ENCODE measurements around a stretch of chr21.

- PRO-cap: no peak
These were observed 38.6 kb downstream of the WDR4 start for GRCh38 chr21:42840323-42841550.

- PRO-cap: no peak
These were observed 14.6 kb downstream of the WDR4 start for GRCh38 chr21:42864639-42865338.

DNA sequence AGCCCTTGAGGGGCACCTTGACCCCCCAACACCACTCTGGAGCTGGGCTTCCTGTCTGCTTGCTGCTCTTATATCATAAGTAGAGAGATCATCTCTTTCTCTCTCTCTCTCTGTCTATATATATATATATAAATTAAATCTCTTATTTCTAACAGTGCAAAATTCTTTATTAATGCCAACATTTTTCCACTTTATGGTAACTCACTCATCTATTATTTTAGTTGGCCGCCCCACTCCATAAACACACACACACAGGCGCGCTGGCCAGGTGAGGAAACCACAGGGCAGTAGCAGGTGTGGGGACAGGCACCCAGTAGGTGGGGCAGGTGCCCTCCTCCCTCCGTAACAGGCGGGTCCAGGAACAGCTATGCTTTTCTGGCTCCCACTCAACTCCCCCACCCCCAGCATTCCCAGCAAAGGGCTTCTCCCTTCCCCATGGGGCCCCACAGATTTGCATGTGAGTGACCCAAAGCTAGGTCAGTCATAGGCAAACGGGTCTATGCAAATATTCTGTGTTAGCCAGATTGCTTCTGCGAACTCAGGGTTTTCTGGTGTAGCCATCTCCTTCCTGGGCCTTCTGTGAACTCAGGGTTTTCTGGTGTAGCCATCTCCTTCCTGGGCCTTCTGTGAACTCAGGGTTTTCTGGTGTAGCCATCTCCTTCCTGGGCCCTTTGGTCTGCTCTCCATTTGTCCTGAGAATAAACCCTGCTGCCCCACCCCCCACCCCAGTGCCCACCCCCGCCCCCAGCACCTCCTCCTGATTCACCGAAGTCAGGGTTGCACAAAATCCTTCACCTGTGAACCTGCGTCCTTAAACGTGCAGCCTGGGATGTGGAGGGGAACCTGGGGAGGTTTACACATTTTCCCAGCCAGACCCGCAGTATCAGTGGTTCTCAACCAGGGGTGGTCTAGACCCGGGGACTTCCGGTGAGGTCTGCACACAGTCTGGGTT is 114.1 kb downstream of the SIK1 start:
- PRO-cap: no peak

- PRO-cap: no peak
These were observed 56.7 kb downstream of the SIK1 start for GRCh38 chr21:43369807-43370958.

DNA sequence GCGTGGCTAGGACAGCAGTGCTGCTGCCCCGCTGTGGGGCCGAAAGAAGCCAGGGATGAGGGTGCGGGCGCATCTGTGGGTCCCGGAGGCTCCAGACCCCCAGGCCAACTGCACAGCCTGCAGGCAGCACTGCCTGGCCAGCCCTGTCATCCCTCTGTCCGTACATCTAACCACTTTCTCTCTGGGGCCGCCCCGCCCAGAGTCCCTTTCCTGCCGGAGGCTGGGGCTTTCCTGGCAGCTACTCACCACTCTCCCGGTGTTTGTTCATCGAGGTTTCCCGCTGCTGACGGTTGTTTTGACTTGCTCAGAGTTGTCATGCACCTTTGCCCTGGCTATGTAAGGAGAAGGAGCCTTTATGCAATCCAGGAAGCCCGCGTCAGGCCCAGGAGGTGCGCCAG is 50.9 kb upstream of the SIK1 start:
- PRO-cap: no peak

DNA sequence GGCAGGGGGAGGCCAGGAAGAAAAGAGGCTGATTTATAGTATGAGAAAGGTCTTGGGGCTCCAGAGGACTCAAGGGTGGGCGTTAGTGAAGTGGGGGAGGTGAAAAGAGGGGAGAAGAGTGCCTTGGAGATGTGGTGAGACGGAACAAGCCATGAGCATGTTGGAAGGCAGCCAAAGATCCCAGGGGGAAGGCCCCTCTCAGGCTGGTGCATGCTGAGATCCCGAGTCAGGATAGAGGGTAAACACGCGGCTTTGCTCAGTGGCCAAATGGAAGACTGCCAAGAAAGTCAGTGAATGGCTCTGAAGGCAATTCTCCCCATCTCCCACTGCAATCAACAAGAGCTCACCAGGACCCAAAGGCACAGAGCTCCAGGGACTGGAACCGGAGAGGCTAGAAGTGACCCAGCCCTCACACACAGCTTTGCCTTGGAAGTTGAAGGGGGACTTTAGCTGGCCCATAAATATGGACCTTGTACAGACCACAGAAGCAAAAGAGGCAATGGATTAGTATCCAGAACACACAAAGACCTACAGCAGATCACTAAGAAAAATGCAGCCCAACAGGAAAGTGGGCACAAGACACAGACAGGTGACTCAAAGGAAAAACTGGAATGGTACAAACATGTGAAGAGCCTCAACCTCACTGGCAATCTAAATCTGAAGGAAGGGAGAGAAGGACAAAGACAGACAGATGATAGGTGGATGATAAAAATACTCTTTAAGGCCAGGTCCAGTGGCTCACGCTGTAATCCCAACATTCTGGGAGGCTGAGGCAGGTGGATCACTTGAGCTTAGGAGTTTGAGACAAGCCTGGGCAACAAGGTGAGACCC is 44.8 kb downstream of the H2BC12L start:
- PRO-cap: no peak

GRCh38 chr21:43711926-43712900 is 6.7 kb upstream of the PDXK start:
- PRO-cap: bidirectional peak, plus-strand start at chr21:43712431, minus-strand start at chr21:43712179; bidirectional peak, plus-strand start at chr21:43712797, minus-strand start at chr21:43712534

DNA sequence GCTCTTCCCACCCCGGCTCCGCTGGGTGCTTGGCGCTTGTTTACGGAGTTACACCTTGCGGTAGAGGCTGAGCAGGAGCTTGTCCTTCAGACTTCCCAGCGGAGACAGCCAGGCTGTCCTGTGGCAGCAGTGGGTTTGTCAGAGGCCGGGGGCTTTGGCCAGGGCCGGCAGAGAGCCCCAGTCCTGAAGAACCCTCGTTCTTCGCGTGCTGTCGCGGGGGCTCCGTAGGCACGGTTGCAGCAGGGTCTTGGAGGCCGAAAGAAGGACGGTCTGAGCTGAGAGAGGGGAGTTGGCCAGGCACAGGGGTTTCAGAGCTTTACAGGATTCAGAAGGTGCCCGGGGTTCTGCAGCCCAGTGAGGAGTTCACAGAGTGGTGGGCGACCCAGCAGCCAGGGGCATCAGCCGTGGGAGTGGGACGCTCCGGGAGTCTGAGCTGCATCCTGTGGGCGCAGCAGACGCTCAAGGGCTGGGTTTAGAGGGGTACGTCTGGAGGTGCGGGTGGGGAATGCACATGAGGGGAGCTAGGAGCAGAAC is 10.3 kb downstream of the PDXK start:
- PRO-cap: no peak

DNA sequence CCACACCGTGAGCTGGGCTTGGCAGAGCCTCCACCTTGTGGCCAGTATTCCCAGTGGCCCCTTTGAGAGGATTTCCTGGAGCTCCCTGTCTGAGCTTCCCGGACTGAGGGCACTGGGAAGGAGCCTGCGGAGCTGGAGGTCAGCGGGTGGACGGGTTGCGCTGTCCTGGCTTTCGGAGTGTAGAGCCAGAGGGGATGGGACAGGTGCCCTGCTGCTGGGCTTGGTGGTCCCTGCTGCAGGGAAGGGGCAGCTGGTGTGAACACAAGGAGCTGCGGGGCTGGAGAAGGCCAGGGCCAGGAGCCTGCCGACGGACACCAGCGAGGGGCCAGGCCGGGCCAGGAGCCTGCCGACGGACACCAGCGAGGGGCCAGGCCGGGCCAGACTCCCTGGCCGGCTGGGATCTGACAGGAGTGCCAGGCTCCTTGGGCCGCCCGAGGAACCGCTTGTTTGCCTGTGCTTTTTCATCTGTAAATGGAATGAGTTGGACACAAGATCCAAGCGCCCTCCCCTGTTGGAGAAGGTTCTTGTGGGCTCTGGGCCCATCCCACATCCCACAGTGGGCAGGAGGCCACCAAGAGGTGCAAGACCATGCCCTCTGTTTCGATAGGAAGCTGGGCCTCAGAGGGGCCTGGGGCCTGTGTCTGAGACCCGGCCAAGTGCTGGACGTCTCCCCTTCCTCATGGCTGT is 18.6 kb downstream of the PDXK start:
- PRO-cap: no peak

GRCh38 chr21:43753456-43754209 is 22.5 kb downstream of the CSTB start:
- PRO-cap: no peak

- PRO-cap: unidirectional peak, plus-strand start at chr21:43893720
These were observed 28.7 kb downstream of the AGPAT3 start for GRCh38 chr21:43893408-43894414.

GRCh38 chr21:43905444-43906235 is 40.6 kb downstream of the AGPAT3 start:
- PRO-cap: no peak

DNA sequence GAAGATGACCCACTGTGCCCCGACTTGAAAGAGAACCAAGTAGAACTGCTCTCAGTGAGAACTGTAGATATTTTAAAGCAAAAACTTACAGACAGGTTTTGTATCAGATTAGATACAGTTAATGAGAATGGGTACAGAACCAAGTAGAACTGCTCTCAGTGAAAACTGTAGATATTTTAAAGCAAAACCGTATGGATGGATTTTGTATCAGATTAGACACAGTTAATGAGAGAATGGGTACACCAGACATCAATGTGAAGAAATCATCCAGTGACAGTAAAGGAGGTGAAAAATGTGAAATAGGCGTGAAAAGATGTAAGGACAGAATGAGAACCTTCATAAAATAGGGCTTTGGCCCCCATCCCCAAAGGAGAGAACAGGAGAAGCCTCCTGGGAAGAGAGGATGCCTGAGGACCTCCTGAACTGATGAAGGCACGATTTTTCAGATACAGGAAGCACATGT is 49.2 kb upstream of the TRAPPC10 start:
- PRO-cap: no peak

- PRO-cap: no peak
These were observed 28.6 kb upstream of the TRAPPC10 start for GRCh38 chr21:43983207-43984239.

DNA sequence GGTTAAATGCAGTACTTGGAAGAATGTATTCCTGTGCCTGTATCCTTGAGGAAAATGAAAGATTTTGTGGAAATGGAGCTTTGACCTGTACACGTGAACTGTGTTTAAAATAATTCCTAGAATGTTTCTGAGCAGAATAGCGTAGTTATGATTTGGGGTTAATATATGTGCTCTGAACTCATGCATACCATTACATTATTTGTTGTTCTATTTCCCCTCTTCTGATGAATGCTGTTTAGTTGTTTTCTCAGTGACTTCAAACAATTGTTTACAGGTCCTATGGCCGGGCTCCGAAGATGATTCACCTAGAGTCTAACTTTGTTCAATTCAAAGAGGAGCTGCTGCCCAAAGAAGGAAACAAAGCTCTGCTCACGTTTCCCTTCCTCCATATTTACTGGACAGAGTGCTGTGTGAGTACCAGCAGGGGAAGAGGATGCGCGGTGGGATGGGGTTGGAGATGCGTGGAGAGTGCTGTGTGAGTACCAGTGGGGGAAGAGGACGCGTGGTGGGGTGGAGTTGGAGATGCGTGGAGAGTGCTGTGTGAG is 25.5 kb downstream of the TRAPPC10 start:
- PRO-cap: no peak

DNA sequence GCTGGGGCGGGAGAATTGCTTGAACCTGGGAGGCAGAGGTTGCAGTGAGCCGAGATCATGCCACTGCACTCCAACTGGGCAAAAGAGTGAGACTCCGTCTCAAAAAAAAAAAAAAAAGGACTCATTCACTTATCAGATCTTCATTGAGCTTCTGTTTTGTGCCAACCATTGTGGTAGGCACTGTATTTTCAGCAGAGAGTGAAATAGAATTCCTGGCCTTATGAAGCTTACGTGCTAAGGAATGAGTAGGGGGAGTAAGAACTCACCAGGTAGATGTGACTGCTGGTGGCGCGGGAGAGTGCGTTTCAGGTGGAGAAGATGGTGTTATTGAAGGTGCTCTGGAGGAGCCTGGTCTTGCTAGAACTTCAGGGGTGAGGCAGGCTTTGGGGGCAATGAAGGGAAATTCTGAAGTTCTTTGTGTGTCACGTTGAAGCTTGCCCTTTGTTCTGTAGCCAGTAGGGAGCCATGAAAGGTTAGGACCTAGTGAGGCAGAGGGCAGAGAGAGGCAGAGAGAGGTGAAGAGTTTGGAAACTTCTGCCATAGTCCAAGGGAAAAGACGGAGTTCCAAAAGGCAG is 39.1 kb upstream of the PWP2 start:
- PRO-cap: no peak

DNA sequence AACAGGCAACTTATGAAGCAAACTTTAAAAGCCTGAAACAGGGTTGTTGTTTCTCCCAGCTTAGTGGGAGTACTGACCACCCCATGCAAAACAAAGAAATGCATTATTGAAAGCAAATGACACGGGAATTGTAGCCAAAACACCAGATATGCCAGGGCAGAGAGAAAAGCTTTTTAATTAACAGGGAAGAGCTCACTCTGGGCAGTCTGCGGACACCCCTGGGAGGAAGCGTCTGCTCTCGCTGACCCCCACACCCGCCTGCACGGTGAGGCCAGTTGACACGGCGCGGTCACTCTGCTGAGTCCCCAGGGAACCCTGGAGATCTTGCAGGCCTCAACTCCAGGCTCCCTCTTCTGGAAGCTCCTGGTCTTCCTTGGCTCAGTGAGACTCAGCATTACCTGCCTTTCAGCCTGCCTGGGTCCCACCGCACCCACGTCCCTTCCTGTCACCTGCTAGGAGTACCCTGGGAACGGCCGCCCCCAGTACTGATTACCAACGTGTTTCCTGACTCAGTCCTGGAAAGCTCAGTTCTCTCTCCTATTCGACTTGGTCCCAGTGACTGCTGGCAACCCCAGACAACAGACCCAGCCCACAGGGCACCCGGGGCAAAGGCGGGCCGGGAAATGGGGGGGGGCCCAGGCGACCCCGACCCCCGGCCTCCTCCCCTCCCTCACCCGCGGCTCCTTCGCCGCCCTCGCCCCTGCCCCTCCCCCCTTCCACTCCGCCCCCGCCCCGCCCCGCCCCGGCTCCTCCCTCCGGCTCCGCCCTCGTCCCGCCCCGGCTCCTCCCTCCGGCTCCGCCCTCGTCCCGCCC is 946 bp downstream of the CFAP410 start:
- PRO-cap: unidirectional peak, minus-strand start at position 696 of the sequence

GRCh38 chr21:44354131-44354522 is 706 bp downstream of the TRPM2 start:
- PRO-cap: no peak

DNA sequence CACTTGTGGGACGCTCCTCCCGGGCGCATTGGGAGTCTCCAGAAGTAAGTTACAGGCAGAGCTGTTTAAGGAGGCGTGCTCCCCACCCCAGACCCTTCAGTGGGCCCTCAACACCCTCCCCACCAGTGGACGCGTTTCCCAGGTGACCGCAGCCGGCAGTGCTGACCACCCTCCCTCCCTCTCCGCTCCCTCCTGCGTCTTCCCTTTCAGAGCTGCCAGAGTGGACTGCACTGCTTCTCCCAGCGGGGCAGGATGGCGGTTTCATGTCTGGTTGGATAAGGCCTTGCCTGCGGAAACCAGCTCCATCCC is 932 bp downstream of the LRRC3 start:
- PRO-cap: no peak

DNA sequence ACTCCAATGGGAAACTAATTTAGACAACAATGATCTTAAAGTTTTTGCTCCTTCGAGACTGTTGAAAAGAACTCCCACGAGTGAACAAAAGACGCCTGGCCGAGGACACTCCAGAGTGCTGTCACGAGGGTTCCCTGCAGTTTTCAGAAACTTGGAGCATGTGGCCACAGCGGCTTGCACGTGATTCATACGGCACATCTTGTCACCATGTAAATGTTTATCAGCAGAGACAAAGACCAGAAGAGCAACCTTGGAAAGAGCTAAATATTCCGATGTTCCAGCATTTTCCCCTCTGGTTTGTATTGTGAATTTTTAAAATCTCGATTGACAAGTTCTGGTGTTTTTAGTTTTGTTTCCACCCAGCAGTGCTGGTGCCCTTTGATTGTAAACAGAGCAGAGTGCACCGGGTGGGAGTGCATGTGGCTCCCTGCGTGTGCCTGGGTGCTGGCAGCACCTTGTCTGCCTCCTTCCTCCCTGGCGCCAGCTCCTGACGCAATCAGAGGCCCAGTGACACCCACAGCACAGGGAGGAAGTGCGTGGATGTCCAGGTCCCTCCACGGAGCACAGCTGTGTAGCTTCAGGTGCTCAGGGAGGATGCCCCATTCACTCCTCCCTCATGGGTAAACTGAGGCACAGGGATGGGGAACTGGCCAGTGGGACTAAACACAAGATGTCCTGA is 23.0 kb downstream of the LRRC3 start:
- PRO-cap: no peak